NCI-H460 (cell line): ENCODE results near the gene KLHL25.

DNA sequence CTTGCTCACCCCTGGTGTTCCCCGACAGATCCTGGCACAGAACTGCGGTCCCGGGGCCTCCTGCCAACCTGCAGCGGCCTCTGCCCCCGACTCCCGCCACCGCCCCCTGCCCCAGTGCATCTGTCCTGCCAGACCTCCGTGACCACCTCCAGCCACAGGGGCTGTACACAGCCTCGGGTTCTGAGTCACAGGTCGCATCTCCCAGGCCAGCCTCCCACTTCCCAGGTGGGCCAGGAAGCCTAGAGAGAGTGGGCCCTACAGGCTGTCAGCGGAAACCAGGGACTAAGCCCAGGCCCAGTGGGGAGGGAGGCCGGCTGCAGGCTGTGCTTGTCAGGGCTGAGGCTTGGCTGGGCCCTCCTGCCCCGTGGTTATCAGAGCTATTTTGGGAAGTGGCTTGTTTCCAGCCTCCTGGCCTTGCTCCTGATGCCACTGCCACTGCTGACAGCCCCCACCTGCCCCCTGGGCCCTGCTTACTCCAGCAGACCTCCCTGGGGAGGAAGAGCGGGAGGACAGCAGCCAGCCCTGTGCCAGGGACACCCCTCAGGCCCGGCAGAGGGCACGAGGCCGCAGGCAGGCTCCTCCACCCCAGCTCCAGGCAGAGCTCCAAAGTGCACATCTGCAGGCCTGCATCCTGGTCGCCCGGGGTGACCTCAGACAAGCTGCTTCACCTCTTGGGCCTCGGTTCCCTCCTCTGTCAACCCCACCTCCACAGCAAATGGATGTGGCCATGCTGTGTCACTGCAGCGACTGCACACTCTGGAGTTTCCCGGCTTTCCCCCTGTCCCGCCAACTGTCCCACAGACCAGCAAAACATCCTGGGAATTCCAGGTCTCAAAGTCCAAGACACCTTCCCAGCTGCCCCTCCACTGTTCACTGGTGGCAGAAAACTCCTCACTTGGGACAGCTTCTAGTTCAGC, 124.1 kb upstream of the AKAP13 start:
RAMPAGE:
- cytosol, long total RNA, result no peak
- long total RNA, result no peak
- nucleus, long total RNA, result no peak

GRCh38 chr15:85329393-85330539, 50.6 kb upstream of the AKAP13 start:
RAMPAGE:
- cytosol, long total RNA, result start-site peak on the minus strand at chr15:85330239-85330287, 10 and 6 reads in 2 replicates
- long total RNA, result no peak
- nucleus, long total RNA, result no peak

GRCh38 chr15:85346689-85347094, 33.7 kb upstream of the AKAP13 start:
RAMPAGE:
- cytosol, long total RNA, result no peak
- long total RNA, result no peak
- nucleus, long total RNA, result no peak

RAMPAGE:
- cytosol, long total RNA, result no peak
- long total RNA, result no peak
- nucleus, long total RNA, result no peak
Observed at GRCh38 chr15:85412667-85413454, 32.5 kb downstream of the AKAP13 start.

DNA sequence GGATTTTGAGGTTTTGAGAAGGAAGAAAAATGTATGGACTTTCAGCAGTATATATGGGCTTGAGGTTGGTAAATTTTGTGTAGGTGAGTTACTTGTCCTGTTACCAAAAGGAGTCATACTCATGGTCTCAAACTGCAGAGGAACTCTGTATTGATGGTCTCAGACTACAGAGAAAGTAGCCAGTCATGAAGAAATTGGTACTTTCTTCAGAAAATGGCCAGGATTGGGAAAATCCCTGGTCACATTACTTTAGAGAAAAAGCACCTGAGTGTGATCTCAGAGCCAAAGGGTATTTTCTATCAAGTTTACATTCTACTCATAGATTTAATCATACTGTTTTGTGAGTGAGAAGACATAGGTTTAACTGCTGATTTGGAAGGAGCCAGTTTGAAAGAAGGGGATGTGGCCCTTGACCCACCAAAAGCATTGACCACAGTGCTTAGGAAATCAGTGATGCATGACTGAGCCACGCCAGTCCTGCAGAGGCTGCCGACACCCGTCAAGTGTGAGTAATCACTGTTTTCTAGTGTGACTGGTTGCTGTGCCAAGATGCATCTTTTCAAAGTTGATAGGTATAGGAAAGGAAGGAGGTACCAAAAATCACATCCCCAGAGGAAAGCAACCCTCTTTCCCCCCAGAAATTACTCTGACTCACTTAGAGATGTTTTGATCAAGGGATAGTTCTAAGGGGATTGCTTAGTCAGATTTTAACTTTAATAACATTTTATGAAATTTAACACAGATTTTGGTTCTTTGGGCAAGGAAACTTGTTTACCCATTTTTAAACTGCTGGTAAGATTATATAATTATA, 203.6 kb downstream of the AKAP13 start:
RAMPAGE:
- cytosol, long total RNA, result no peak
- long total RNA, result no peak
- nucleus, long total RNA, result no peak

RAMPAGE:
- cytosol, long total RNA, result no peak
- long total RNA, result no peak
- nucleus, long total RNA, result no peak
Observed at GRCh38 chr15:85642110-85643342, 152.2 kb downstream of the KLHL25 start.

DNA sequence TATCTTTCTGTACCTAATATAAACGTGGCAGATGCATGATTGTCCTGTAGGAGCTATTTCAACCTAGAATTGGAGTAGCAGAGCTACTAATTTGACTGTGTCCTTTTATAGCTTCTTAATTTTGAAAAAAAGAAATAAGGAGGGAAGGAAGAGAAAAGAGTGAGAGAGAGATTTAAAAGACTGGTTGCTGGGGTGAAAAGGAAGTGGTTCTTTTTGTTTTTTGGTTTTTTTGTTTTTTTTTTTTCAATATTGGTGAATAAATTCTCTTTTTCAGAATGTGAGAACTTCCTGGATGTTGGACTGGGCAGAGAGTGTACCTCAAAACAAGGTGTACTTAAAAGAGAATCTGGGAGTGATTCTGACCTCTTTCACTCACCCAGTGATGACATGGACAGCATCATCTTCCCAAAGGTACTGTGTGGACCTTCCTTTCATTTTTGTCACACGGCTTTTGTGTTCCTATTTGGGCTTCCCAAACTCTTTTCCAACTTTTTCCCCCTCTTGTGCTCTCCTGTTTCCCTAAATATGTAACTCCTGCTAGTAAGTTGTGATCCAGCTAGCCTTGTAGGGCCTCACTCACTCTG, 149.1 kb downstream of the KLHL25 start:
RAMPAGE:
- cytosol, long total RNA, result no peak
- long total RNA, result no peak
- nucleus, long total RNA, result no peak

GRCh38 chr15:85702218-85702876, 92.4 kb downstream of the KLHL25 start:
RAMPAGE:
- cytosol, long total RNA, result no peak
- long total RNA, result no peak
- nucleus, long total RNA, result no peak

DNA sequence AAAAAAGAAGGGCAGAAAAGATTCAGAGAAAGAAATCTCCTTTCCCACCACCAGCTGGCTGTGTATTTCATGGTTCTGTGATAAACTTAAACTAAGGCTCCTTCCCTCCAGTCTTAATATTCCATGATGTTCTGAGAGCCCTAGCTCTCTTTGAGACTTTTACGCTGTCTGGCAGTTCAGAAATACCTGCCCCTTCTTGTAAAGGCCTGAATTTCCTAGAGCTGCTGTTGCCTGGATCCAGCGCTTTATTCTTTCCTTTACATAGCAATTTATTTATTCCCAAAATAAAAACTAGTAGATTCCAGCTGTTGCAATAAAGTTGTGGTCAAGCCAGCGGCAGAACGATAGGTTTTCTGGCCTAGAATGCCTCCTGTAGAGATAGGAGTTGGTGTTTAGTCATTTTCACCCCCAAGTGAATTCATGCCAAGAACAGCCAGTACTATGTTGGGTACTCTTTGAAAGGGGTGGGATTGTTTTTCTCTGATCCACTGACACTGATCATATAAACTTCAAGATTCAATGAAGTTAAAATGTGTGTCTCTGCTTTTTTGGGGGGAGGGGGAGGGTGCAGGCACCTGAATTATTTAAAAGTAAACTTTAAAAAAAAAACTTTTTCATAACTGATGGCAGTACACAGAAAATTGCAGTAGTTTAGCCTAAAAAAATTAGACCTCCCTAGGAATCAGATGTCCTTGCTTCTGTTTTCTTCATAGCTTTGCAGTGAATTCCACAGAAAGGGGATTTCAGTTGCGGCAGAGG, 69.7 kb downstream of the KLHL25 start:
RAMPAGE:
- cytosol, long total RNA, result no peak
- long total RNA, result no peak
- nucleus, long total RNA, result no peak

GRCh38 chr15:85793266-85793925, 1.3 kb downstream of the KLHL25 start:
RAMPAGE:
- cytosol, long total RNA, result no peak
- long total RNA, result no peak
- nucleus, long total RNA, result no peak

GRCh38 chr15:85793926-85794976, at the start of gene KLHL25:
KLHL25 (minus strand) TSS chr15:85794925.
RAMPAGE:
- cytosol, long total RNA, result no peak
- long total RNA, result no peak
- nucleus, long total RNA, result no peak

GRCh38 chr15:86528034-86528346, 448.3 kb downstream of the AGBL1 start:
RAMPAGE:
- cytosol, long total RNA, result no peak
- long total RNA, result no peak
- nucleus, long total RNA, result no peak

GRCh38 chr15:88248982-88249516, 7.5 kb downstream of the NTRK3 start:
RAMPAGE:
- cytosol, long total RNA, result no peak
- long total RNA, result no peak
- nucleus, long total RNA, result no peak

DNA sequence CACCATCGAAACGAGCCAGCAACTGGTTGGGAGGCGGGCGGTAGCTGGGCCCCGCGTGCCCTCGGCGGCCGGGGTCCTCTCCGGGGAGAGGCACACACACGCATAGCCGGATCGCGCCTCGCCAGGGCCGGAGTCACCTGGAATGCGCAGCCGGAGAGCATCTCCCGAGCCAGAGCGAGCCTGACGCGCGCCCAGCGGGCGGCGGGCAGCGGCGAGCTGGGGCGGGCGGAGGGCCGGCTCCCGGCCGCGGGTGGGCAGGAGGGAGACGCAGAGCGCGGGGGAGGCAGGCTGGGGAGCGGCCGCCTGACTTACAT, 988 bp downstream of the NTRK3 start:
RAMPAGE:
- cytosol, long total RNA, result no peak
- long total RNA, result no peak
- nucleus, long total RNA, result no peak

DNA sequence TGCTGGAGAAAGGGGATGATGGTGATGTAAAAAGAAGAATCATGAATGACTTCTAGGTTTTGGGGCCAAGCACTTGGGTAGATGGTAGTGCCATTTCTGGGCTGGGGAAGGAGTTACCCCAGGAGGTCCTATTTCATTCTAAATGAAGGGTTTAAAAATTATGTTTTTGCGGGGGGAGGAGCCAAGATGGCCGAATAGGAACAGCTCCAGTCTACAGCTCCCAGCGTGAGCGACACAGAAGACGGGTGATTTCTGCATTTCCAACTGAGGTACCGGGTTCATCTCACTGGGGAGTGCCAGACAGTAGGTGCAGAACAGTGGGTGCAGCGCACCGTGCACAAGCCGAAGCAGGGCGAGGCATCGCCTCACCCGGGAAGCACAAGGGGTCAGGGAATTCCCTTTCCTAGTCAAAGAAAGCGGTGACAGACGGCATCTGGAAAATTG, 100.4 kb upstream of the NTRK3 start:
RAMPAGE:
- cytosol, long total RNA, result no peak
- long total RNA, result no peak
- nucleus, long total RNA, result no peak

GRCh38 chr15:88630758-88631449, 7.9 kb upstream of the ISG20 start:
RAMPAGE:
- cytosol, long total RNA, result no peak
- long total RNA, result no peak
- nucleus, long total RNA, result no peak

RAMPAGE:
- cytosol, long total RNA, result no peak
- long total RNA, result no peak
- nucleus, long total RNA, result no peak
Observed at GRCh38 chr15:88652852-88653298, 14.1 kb downstream of the ISG20 start.

GRCh38 chr15:88769292-88769909, 33.8 kb upstream of the ACAN start:
RAMPAGE:
- cytosol, long total RNA, result no peak
- long total RNA, result no peak
- nucleus, long total RNA, result no peak

GRCh38 chr15:88913685-88913970, 449 bp upstream of the MFGE8 start:
RAMPAGE:
- cytosol, long total RNA, result no peak
- long total RNA, result no peak
- nucleus, long total RNA, result no peak

RAMPAGE:
- cytosol, long total RNA, result no peak
- long total RNA, result no peak
- nucleus, long total RNA, result no peak
Observed at GRCh38 chr15:88983208-88983702, 70.1 kb upstream of the MFGE8 start.